Umbilical cord (tissue), 2 donors: ENCODE measurements around the genes POTEG, OR4M1, TEP1 and ZNF219.

DNA sequence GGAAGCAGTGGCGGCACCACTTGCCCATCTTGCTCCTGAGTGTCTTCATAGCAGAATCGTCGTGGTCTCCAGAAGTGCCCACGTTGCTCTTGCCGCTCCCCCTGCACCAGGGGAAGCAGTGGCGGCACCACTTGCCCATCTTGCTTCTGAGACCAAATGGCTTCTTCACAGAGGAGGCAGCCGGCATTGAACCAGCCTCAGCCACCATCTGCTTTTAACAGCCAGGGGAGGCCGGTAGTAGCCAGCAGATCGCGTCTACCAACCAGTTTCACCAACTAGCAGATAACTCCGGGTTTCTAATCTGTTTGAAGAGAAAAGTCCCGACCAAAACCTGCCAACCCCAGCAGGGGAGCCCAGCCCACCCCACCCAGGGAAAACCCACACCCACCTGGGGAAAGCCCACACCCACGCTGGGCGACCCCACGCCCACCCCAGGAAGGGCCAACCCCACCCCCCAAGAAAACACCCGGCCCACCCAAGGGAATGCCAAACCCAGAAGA is at the start of gene POTEG:
Gene POTEG, minus strand, starts transcription at position 260 of the 500 bp plus-strand sequence.
- RAMPAGE, long total RNA, result no peak

DNA sequence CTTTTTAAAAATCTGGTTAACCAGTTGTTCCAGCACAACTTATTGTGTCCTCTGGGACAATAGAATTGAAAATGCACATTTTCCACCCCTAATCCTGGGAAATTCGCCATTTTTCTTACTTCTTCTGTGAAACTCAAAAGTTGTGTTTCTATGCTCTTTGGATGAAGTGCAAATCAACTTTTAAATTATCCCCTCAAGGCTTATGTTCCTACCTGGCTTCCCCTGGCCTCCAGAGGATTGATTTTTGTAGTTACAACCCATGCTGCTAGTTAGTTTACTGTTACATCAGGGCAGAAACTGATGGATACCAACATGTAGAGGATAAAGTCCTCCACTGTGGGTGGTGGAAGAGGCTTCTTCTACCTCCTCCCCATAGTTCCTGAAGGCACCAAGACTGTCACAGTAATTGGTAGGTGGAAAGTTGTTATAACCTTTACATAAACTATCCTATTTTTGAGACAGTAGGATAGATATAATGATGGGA is at the start of gene OR4M1:
Gene OR4M1, plus strand, starts transcription at position 320 of the 484 bp plus-strand sequence.
- RAMPAGE, long total RNA, result no peak

DNA sequence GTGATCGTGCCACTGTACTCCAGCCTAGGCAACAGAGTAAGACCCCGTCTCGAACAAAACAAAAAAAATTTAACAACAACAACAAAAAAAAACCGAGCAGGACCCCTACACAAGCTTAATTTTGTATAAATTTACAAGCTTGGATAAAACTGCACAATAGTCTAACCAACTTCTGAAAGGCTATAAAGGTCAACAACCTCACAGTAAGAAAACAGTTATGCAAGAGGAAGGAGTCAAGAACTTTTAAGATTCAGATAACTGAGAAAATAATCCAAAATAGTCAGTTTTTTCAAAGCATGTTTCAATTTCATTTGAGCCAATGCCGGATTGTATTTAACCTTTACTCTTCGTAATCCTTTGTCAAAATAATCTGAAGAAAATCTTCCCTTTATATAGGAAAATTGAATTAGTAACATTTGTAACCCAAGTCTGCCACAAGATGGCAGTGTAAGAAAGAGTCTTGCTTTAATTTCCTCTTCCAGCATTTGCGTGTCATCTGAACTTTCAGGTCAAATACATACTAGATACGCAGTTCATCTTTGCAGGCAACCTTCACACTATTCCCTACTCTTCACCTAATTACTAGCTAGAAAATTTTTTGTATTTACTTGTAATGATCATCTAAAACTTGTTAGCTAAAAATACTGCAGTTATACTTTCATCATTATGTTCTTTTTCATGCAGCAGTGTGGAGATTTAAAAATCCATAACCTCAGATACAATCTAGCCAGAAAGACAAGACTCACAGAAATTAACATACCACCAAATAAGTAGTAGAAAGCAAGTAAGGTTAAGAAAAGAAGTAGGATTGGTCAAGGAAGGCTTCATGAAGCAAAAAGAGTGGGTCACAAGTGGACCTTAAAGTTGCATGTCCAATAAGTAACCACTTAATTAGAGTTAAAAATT is 5.8 kb downstream of the CCNB1IP1 start:
- RAMPAGE, long total RNA, result no peak

DNA sequence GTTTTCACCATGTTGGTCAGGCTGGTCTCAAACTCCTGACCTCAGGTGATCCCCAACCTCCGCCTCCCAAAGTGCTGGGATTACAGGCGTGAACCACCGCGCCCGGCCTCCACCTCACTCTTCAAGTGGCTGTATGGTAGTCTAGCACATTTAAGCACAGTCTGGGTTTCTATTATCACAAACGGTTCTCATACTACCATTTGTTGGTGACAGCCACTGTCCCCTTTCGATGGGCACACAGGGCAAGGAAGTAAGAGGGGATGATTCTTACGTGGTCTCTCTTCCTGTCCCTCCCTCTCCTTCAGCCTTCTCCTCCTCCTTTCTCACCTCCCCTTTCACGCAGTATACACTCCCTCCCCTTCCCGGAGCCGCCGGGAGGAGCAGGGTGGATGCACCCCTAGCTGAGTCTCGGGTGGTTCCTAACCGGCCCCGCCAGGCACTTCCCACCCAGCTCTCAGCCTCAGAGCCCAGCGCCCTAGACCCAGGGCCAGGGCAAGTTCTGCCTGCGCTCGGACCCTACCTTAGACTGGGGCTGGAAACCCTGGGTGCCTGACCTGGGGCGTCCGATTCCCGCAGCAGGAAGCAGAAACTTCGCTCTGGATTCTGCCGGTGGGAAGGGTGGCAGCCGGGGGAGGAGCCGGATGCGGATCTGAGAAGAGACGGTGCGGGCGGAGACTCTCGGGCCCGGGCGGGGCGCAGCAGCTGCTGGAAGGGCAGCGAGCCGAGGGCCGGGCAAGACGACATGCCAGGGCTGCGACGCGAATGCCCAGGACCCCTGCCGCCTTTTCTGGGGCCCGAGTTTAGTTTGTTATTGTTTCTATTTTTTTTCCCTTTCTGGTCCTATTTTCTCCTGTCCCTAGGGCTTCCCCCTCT is at the start of gene TEP1:
Gene TEP1, minus strand, starts transcription at position 651 of the 873 bp plus-strand sequence.
- RAMPAGE, long total RNA, result no peak

GRCh38 chr14:20415699-20416154 is 2.4 kb upstream of the TEP1 start:
- RAMPAGE, long total RNA, result no peak

DNA sequence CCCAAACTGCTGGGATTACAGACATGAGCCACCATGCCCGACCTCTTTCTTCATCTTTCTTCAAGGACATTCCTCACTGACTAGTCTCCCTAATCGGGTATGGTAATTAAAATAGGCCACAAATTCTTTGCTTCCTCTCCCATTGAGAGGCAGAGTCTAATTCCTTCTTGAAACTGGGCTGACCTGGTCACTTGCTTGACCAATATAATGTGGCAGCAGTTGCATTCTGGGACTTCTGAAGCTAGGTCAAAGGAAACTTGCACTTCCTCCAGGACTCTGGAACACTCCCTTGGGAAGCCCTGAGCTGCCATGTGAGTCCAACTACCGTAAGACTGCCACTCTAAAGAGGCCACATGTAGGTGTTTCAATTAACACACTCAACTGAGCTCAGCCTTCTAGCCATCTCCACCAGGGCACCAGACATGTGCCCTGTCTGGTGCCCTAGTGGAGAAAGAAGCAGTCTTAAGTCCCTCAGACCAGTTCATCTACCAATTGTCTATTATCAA is 6.0 kb upstream of the TEP1 start:
- RAMPAGE, long total RNA, result no peak

DNA sequence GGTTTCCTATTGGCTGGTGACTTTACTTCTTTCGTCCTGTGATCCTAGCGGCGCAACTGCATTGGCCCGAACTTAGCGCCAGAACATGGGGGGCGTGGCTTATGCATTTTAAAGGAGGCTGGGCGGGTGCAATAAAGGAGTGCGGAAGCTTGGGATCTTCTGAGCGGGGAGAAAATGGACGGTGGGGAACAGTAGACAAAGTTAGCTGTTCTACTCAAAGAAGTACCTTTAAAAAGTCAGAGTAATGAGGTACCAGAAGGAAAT is 553 bp upstream of the PIP4P1 start:
- RAMPAGE, long total RNA, result no peak

- RAMPAGE, long total RNA, result no peak
Observed at GRCh38 chr14:20559363-20559838, 31.8 kb downstream of the RNASE12 start.

DNA sequence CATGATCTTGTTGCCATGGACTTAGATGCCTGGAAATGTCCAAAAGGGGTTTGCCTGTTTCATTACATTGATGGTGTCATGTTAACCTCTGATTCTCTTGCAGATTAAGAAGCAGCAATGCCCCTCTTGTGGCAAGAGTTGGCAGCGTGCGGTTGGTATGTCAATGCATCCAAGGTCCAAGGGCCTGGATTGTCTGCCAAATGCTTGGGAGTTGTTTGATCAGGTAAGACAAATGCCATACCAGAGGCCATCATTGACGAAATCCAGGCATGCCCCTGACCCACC is 11.3 kb upstream of the RNASE12 start:
- RAMPAGE, long total RNA, result no peak

DNA sequence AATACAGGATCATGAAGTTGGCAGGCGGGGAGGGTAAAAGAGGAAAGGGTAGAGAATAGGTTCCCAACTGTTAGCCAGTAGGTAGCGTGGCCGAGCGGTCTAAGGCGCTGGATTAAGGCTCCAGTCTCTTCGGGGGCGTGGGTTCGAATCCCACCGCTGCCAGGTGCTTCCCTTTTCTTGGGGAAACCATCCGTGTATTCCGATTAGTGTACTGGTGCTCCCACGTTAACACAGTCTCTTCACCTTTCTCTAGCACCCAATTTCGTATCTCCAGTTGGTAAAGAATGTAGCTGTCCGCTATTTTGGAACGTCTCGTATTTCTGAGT is 18.8 kb upstream of the RNASE12 start:
- RAMPAGE, long total RNA, result no peak

DNA sequence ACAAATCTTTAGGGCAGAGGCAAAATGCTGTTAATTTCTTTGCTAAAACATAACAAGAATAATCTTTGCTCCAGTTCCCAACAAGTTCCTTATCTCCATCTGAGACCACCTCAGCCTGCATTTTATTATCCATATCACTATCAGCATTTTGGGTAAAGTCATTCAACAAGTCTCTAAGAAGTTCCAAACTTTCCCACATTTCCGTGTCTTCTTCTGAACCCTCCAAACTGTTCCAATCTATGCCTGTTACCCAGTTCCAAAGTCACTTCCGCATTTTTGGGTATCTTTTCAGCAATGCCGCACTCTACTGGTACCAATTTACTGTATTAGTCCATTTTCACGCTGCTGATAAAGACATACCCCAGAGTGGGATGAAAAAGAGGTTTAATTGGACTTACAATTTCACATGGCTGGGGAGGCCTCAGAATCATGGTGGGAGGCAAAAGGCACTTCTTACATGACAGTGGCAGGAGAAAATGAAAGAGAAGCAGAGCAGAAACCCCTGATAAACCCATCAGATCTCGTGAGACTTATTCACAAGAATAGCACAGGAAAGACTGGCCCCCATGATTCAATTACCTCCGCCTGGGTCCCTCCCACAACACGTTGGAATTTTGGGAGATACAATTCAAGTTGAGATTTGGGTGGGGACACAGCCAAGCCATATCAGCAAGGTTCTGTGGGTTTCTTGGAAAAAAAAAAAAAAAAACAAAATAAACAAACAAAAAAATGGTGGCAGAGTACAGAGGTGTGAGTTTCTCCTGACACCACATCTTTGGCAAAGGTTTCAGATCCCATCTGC is 17.8 kb upstream of the RNASE4 start:
- RAMPAGE, long total RNA, result no peak

GRCh38 chr14:20682645-20683033 is 1.7 kb upstream of the RNASE4 start:
- RAMPAGE, long total RNA, result no peak

DNA sequence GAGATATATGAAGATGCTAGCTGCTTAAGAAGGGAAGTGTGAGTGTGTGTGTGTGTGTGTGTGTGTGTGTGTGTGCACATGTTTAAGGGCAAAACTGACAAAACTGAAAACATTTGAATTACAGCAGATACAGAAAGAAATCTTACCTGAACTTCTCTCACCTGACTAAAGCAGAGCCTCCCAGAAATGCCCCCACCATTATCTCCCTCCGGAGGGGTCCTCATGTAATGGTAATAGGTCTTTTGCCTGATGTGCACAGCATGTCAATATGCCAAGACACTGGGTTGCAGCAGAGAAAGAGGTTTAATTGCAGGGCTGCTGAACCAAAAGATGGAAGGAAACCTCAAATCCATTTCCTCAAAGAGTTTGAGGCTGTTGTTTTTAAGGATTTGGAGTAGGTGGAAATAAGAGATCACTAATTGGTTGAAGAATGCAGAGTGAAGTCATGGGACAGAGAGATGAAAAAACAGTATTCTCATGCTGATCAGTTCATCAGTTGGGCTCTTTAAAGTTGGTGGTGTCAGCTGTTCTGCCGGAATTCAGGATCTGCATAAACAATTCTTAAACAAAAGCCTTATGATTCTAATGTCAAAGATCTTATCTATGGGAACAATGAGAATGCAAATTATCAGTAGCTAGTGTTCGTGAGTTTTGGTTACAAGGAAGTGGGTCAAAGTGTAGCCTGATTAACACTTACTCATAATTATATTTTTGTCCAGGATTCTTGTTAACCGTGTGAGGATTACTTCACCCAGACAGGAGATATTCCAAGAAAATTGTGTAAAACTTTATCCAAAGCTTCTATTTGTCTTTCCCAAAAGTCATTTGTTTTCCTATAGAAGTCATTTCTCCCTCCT is 18.2 kb downstream of the ANG start:
- RAMPAGE, long total RNA, result no peak

GRCh38 chr14:20732976-20733586 is 12.6 kb upstream of the EDDM3A start:
- RAMPAGE, long total RNA, result no peak

DNA sequence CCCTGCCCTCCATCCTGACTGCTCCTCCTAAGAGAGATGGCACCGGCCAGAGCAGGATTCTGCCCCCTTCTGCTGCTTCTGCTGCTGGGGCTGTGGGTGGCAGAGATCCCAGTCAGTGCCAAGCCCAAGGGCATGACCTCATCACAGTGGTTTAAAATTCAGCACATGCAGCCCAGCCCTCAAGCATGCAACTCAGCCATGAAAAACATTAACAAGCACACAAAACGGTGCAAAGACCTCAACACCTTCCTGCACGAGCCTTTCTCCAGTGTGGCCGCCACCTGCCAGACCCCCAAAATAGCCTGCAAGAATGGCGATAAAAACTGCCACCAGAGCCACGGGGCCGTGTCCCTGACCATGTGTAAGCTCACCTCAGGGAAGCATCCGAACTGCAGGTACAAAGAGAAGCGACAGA is 802 bp downstream of the RNASE7 start:
- RAMPAGE, long total RNA, result no peak

- RAMPAGE, long total RNA, result no peak
Observed at GRCh38 chr14:21060565-21061144, 3.0 kb downstream of the RNASE8 start.

GRCh38 chr14:21069844-21070027 is 368 bp upstream of the ARHGEF40 start:
- RAMPAGE, long total RNA, result no peak

GRCh38 chr14:21072828-21073532 is 2.9 kb downstream of the ARHGEF40 start:
- RAMPAGE, long total RNA, result no peak

DNA sequence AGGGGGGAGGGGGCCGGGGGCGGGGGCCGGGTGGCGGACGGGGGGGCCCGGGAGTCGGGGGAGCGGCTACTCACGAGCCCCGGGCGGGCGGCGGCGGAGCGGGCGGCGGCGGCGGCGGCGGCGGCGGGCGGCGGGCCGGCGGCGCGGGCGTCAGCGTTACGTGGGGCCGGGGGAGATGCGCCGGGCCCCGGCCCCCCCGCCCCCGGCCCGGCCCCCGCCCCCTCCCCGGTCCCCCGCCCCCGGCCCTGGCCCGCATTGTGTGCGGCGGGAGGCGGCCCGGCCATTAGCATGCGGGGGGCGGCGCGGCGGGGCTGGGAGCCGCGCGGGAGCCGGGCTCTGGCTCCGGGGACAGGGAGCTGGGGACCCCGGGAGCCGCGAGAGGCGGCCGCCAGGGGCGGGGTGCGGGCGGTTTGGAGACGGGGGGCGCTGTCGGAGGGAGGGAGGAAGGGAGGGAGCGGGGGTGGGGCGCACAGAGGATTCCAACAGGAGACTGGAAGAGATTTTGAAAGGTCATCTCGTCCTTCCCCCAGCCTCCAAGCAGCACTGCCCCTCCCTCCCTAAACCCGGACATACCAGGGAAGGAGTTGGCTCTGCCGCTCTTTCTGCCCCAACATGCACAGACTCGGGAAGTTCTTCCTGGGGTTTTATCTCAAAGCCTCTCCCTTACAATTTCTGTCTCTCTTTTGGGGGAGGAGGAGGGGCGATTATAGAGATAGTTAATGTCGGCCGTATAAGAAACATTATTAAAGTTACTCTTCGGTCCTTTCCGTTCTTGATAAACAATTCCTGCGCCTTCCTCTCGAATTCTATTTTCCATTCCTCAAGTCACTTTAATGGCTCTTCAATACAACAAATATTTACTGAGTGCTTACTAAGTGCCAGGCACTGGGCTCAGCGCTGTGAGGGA is at the start of gene ZNF219:
Gene ZNF219, minus strand, starts transcription at position 418 of the 907 bp plus-strand sequence.
- RAMPAGE, long total RNA, result no peak

DNA sequence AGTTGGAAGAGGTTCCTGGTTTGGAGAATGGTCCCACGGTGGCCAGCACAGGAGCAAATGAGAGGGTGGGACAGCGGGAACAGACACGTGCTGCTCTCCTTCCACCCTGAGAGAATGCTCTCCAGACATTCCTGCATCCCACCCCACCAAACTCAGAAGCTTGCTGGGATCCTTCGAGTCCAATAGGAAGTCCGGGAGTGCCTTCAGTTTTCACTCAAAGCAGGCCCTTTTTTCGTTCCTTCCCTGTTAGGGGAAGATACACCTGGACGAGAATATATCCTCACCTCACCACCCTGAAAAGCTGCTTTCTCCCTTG is 2.2 kb downstream of the TMEM253 start:
- RAMPAGE, long total RNA, result no peak